Mesangial cell (primary cell): ENCODE results near the gene PRCP.

- RAMPAGE, long total RNA = no peak
These were observed 18.6 kb upstream of the AQP11 start for GRCh38 chr11:77570836-77571772.

GRCh38 chr11:77752319-77753170 is 68.0 kb downstream of the RSF1 start:
- RAMPAGE, long total RNA = no peak

- RAMPAGE, long total RNA = no peak
These were observed 585 bp downstream of the AAMDC start for GRCh38 chr11:77821574-77821884.

GRCh38 chr11:77991020-77991454 is 3.4 kb downstream of the INTS4 start:
- RAMPAGE, long total RNA = no peak

- RAMPAGE, long total RNA = no peak
These were observed 17.0 kb upstream of the ALG8 start for GRCh38 chr11:78156211-78157081.

GRCh38 chr11:78160373-78160984 is 21.1 kb upstream of the ALG8 start:
- RAMPAGE, long total RNA = no peak

DNA sequence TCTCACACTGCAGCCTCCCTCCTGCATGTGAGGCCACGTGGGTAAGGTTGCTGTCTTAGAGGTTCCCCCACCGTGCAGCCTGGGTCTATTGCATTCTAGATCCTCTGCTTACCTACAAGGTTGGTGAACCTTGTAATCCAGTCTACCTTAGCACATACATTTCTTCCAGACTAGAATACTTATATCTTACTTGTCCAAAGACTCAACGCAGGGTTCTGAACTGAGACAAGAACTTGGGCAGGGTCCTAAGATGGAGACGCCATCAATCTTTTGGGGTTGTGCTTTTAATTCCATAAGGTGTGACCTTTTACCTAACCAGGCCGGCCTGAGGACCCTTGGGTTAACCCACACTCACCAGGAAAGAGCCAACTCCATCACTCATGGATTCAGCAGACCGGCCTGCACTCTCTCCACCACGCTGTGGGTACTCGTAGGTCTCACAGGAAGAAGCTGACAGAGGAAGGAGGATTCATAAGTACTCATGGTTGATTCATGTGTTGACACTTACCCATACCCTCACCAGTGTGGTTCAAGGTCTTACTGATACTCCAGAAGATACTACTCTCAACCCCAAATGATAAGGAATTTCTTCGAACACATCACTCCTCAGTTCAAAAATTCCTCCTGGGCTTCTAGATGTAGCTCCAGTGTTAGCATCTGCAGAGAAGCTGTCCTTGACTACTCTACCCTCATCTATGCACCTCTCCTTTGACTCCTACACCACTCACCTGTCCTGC is 36.2 kb downstream of the USP35 start:
- RAMPAGE, long total RNA = no peak

DNA sequence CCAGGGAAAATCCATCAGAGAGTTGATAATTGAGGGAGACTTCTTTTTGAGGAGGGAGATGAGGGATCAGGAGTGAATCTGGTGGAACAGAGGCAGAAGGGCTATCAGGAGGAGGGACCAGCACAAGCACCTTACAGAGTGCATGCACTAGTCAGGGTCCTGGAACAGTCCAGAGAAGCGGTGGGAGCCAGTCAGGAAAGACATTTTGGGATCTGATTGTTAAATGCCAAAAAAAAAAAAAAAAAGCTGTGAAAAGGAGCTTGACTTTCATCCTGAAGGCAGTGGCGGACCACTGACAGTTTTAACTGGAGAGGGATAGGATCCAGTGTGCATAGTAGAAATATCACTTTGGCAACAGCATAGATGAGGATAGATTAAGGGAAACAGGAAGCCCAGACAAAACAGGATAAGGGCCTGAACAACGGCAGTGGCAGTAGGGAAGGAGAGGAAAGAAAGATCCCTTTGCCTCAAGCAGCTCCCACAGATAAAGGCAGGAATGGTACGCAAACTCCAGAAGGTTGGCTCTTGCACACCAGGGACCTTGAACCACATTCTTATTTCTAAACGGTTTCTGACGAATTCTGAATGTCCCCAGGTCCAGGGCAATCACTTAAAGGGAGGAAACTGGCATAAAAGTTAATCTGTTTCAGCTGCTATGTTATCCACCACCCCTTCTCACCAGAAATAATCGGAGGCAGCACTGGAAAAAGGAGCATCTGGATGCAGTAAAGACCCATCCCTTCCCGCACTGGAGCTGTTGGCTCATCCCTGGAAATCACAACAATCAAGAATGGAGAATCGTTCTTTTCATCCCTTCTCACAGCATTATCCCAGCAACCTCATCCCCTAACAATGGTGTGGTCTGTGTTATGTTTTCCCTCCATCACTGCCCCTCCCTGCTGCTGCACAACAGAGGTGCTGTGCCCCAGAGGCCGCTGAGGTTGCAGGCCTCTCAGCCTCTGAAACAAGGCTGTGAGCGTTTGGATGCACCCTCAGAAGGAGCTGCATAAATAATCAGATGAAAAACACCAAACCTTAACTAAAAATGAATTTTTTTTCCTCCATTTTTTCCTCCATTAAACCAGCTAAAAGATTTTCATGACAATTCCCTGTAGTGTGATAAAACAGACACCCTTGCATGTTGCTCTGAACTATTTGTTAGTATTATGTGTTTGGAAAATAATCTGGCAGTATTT is 99.1 kb downstream of the GAB2 start:
- RAMPAGE, long total RNA = no peak

DNA sequence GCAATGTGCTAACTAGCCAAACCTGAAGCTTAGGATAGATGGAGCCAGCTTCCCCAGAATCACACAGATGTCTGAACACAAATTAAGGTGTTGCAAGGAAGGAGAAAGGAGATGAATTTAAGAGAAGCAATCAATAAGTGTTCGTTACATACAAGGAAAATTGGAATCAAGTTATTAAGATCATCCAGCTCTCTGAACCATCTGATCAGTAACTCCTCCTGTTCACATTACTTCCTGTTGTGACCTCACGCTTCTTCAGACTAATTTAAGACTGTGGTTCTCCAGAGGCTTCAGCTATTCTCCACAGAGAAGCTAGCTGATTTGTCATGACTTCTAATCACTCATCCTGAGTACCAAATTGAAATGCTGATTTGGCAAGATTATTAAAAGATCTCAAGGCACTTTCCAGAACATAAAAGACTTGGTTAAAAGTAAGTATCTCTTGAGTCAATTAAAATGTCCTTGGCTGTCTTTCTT is 38.7 kb downstream of the GAB2 start:
- RAMPAGE, long total RNA = no peak

DNA sequence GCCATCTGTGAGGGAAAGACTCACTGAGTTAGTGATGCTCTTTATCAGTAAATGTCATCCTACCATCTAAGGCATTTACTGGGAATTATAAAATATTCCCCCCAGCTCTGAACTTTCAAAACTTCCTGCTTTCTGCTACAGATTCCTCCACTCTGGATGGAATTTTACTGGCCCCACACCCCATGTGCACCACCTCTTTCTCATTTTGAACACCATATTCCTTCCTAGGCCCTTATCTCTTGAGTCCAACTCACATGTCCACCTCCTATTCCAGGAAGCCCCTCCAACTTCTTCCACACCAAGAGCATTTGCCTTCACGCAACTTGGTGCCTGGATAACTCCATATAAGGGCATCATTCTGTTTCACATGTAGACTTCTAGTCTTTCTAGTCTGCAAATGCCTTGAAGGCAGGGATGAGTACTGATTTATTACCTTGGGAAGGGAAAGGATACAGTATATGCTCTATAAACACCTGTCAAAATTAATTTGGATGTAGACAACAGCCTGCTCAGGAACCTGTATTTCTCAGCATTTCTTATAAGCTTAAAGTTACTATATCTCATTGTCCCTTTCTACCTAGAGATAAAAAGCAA is 17.5 kb downstream of the GAB2 start:
- RAMPAGE, long total RNA = no peak

- RAMPAGE, long total RNA = no peak
These were observed 46.5 kb upstream of the GAB2 start for GRCh38 chr11:78464079-78464640.

GRCh38 chr11:79086924-79088102 is 353.5 kb downstream of the TENM4 start:
- RAMPAGE, long total RNA = no peak

DNA sequence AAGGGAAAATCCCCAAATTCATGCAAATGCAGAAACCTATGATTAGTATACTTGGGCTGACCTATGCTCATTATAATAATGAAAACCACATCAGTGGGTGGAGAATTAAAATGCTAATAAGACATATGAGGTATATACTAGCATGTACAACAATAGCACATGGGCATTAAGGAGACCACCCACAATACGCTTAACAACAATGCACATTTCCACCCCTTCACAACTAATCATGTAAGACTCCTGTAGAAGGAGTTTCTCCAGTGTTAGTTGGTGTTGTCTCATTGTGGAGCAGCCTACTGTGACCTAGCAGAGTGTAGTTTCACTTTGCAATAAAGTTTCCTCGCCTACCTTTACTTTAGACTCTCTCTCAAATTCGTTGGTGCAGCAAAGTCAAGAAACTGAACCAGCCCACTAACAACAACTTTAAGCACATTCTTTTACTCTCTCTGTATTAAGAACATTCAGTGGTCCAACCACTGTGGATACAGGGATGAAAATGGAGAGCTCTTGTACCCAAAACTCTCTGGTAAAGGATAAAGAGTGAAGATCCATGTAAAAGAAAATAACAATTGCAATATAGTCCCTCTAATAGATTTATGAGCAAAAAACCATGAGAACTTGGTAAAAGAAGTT is 863.6 kb downstream of the FAM181B start:
- RAMPAGE, long total RNA = no peak

DNA sequence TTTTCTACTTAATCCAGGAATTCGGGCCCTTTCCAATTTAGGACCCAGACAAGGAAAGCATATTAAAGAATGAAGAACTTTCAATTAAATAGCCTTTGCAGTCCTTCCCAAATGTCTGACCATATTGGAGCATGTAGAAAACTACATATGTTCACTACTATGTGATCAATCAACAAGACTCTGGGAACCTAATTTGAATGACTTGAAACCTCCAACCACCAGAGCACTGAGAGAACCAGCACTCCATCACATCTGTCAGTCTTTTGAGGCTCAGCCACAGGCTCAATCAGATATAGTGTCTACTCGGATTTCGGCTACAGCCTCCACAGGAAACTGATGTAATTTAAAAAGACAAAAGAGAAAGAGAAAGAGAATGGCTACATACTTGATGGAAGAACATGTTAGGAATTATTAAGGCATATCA is 859.1 kb downstream of the FAM181B start:
- RAMPAGE, long total RNA = no peak

- RAMPAGE, long total RNA = start-site peak on the minus strand at chr11:82900412-82900421, 42 reads
These were observed at the start of gene PRCP for GRCh38 chr11:82900252-82901237. Gene PRCP (minus strand): TSS chr11:82900430.

- RAMPAGE, long total RNA = no peak
These were observed 77.2 kb downstream of the RAB30 start for GRCh38 chr11:82994433-82995056.

DNA sequence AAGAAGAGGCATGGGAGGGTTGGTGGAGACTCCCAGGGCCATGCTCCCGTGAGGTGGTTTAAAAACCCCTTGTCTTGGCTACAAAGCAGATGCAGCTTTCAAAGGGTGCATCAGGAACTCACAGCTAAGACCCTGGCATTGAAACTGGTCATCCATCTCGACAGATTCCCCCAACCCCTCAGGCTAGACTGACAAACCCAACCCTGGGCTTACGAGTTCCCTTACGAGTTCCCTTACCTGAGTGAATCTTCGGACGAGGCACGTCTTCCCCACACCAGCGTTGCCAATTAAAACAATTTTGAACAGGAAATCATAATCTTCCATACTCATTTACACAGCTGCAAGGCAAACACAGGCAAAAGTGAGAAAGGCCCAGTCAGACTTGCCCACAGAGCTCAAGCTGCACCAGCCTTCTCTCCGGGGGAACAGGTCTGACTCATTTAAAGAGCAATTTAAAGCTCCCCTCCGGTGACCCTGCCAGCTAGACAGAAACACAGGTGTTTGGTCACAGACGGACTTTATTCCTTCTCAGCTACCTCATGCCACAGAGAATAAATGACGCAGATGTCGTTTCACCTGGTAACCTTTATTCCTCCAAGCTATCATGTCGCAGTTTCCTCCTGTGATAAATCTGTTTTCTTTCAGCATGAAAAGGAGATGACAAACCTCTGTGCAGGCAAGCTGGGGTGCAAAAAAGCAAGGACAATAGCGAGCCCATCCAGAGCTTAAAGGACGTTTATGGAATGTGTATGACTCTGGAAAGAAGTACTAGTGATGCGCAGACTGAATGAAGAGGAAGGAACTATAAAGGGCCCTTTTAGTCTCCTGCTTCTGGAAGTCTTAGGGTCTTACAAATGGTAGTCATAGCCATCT is 74.5 kb downstream of the RAB30 start:
- RAMPAGE, long total RNA = no peak

GRCh38 chr11:83157260-83158296 is 647 bp downstream of the PCF11 start:
- RAMPAGE, long total RNA = no peak

GRCh38 chr11:83256351-83256879 is 29.8 kb downstream of the CCDC90B start:
- RAMPAGE, long total RNA = no peak

DNA sequence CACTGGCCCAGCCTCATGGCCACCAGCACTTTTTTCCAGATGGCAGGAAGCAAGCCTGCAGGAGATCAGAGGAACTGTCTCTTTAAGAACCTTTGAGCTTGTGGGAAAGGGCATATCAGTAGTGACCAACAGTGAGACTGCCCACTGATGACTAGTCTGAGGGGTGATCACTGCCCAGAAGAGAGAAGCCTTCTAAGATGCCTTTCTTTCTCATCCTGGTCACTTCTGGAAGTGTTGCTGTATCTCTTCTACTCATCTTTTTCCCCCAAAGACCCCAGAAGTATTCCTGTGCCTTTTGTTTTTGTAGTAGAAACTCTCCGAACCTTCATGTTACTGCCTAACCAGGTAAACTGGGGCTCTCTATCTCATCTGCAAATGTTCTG is 125.1 kb upstream of the CCDC90B start:
- RAMPAGE, long total RNA = no peak